Aortic smooth muscle cell (primary cell): ENCODE measurements around a stretch of chr7.

- RRBS, result no CpG with 5 or more reads among the region's 4 CpGs
Measured at GRCh38 chr7:138727732-138728104, 26.6 kb upstream of the SVOPL start.

DNA sequence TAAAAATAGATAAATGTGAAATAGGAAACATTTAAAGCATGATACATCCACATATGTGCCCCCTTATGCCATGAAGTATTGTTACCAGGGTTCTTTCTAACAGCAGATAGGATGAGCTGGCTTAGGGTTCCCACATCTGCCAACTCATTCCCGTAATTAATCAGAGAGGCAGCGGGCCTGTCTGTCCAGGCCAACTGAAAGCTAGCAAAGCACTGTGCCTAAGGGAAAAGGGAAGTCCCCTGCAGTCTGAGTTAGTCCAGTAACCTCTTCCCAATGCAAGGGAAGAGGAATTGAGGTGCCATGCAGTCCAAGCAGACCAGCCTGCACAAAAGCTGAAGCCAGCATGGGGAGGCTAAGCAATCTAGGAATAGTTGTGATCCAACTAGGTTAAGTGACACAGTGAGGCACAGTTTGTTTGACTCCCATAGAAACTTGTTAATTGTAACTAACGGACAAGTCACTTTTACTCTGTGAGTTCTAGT is 18.3 kb upstream of the ZC3HAV1L start:
- RRBS, result no CpG with 5 or more reads among the region's 3 CpGs

DNA sequence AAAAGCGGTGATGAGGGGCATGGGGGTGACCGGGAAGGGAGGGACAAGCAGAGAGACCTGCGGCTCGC is 1.2 kb downstream of the ZC3HAV1 start:
- RRBS, result 1% methylated on average over 3 of the region's 4 CpGs

DNA sequence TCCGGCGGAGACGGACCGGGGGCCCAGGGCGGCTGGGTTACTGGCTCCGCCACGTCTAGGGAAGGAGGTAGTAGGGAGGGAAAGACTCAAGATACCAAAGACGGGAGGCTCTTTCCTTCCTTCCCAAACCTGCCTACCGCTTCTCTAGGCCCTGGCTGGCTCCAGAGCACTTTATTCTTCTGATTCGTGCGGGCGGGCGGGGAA is 1.1 kb downstream of the ZC3HAV1 start:
- RRBS, result no CpG with 5 or more reads among the region's 13 CpGs

DNA sequence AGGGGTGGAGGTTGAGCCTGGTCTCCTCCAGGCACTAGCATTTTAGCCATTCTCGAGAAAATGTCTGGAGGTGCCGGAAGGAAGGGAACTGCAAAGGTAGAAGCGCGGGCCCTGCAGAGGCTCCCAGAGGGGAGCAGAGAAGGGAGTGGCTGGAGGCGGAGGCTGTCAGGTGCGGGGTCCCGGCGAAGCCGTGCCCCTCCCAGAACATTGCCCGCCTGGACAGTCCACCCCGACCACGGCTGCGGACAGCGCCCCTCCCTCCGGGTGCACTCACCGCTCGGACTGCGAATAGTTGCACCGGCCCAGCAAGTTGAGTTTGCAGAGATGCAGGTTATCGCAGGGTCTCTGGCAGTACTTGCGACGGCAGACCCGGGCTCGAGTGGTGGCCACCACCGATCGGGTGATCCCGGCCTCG is 763 bp downstream of the ZC3HAV1 start:
- RRBS, result 2% methylated on average over 18 of the region's 28 CpGs

DNA sequence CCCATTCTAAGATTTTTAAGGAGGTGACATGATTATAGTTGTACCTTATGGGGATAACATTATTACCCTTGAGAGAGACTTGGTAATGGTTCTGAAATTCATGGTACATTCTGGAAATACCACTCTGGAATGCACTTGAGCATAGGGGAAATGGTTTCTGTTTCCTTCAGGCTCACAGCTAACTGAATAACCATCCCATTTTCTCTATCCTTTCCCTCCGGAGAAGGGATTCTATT is 1.5 kb downstream of the FMC1 start:
- RRBS, result no CpG with 5 or more reads among the region's 1 CpG

- RRBS, result no CpG with 5 or more reads among the region's 4 CpGs
Measured at GRCh38 chr7:139361621-139362145, 2.0 kb downstream of the LUC7L2 start.

GRCh38 chr7:139365216-139366150 is 5.8 kb downstream of the LUC7L2 start:
- RRBS, result no CpG with 5 or more reads among the region's 4 CpGs

- RRBS, result no CpG with 5 or more reads among the region's 9 CpGs
Measured at GRCh38 chr7:139423399-139424358, 59.8 kb downstream of the KLRG2 start.

DNA sequence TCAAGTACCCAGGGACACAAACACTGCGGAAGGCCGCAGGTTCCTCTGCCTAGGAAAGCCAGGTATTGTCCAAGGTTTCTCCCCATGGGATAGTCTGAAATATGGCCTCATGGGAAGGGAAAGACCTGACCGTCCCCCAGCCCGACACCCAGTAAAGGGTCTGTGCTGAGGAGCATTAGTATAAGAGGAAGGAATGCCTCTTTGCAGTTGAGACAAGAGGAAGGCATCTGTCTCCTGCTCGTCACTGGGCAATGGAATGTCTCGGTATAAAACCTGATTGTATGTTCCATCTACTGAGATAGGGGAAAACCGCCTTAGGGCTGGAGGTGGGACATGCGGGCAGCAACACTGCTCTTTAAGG is 15.8 kb downstream of the KLRG2 start:
- RRBS, result no CpG with 5 or more reads among the region's 8 CpGs

DNA sequence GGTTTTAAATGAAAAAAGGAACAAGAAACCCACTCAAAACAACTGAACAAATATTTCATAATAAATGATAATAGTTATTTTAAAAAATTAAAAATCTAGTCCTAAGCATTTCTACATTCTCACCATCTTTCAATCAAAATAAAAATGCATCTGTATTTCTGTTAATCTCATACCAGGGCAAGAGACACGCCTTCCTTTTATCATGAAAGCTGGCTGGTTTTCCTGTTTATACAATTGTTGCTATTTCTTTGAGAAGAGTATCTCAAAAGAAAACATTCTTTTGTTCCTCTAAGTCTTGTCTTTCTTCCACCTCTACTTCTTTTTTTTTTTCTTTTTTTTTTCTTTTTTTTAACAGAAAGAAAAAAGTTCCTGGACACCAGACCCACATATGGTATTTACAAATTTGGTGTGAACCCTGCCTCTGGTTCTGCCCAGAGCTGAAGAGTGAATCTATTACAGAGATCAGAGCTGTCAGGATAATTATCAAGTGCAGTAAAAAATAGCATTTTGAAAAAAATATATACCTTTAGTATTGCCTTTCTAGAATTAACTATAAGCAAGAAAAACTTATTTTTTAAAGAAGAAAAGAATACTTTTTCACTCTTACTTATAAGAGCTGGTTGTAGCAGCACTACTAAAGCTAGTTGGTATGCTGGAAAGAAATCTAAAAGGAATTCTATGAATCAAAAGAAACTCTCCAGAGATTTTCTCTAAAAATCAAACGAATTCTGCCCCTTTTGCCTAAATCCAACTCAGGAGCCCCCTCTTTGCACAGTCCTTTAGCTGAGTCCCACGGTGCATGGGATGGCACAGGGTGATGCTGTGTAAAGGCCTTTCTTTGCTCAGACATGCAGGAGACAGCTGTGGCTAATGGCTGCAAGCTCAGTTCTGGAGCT is 42.1 kb downstream of the CLEC2L start:
- RRBS, result no CpG with 5 or more reads among the region's 3 CpGs

DNA sequence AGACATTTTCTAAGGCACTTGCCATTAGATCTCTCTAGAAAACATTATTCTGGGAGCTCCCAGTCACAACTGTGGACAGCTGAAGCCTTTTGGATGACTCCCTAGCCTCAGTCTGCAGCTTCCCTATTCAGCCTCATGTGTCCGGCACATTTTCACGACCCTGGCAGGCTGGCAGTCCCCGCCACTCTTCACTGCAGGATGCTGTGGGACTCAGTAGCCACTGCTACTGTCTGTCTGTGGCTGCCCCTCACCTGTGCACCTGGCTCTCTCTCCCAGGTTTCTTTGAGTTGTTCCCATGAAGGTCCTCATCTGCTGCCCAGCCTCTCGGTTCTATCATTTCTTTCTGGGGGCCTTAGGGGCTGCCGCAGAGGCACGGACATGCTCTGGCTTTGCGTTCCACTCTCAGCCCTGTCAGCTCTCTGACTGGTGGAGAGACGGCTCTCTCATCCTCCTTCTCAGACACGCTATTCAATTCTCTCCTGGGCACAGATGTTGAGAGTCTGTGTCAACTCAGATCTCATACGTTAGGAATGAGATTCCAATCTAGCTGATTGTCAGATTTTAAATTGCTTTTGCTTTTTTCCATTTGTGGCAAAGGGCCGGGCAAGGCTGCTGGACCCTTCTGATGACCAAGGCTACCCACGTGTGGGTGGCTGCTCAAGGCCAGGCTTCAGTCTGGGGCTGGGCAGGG is 71.3 kb downstream of the CLEC2L start:
- RRBS, result no CpG with 5 or more reads among the region's 12 CpGs

- RRBS, result no CpG with 5 or more reads among the region's 1 CpG
Measured at GRCh38 chr7:139734645-139734955, 43.2 kb downstream of the HIPK2 start.

GRCh38 chr7:139776417-139776733 is 1.4 kb downstream of the HIPK2 start:
- RRBS, result 0% methylated on average over 3 of the region's 9 CpGs

DNA sequence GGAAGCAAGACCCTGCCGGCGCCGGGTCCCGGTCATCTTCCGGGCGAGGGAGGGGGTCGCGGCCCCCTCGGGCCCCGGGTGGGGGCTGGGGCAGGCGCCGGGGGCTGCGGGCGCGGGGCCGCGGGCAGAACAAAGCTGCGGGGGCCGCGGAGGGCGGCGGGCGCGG is 502 bp downstream of the HIPK2 start:
- RRBS, result 2% methylated on average over 18 of the region's 24 CpGs

DNA sequence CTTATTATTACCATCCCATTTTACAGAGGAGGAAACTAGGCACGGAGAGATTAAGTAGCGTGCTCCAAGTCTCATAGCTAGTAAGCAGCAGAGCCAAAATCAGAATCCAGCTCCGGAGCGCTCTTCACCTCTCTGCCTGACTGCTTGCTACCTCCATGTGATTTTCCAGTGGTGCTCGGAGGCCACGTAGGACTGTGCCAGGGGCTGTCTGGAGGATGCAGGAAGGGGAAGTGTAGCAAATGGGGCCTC is 108.5 kb downstream of the TBXAS1 start:
- RRBS, result no CpG with 5 or more reads among the region's 6 CpGs

DNA sequence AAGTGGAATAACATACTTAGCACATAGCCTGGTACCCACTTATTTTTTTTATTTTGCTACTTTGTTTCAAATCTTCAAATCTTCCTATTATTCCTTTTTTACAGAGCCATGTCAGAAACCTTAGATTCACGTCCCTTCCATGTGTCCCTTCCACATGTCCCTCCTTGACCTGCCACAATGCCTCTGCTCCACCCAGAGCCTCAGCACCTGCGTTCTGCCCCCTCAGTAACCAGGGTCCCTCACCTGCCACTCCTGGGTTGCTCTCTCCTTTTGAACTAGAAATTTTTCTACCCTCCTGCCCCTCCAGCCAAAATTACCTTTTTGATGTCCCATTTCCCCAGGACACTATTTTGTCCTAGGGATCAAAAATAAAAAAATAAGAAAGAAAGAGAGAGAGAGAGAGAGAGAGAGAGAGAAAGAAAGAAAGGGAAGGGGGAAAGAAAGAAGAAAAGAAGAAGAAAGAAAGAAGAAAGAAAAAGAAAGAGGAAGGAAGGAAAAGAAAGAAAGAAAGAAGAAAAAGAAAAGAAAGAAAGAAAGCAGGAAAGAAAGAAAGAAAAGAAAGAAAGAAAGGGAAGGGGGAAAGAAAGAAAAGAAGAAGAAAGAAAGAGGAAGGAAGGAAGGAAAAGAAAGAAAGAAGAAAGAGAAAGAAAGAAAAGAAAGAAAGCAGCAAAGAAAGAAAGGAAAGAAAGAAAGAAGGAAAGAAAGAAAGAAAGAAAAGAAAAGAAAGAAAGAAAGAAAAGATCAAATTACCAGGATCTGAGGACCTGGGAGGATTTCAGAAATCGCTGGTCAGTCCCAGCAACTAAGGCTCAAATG is 78.3 kb downstream of the PARP12 start:
- RRBS, result no CpG with 5 or more reads among the region's 3 CpGs

DNA sequence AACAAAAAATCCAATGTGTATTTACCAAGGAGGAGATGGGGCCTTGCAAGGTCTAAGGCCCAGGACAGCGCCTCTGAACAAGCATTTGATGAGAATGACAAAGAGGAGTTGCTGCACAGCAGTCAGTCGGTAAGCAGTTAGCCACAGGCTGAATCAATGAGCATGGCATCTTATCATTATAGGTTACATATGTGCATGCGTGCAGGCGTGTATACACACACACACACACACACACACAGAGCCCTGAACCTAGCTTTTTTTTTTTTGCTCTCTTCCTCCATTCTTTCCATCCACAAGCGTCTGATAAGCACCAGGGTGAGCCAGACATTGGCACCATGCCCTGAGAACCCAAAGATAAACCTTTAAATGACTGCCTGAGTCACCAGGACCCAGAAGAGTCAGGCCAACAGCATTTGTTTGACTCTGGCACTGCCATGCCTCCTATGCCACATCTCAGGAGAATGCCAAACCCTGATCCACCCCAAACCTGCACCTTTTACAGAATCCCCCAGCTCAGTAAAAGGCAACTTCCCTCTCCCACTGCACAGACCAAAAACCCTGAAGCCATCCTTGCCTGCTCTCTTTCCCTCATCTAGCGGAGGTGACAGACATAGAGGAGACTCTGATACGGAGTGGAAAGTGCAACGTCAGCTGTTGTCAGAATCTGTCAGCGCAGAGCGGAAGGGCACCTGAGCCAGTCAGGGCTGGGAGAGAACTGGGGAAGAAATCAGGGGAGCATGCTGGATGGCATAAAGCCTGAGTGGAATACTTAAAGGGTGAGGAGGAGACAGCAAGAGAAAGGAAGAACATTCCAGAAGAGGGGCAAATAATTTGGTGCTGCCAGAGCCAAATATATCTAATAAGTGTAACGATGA is 3.4 kb downstream of the PARP12 start:
- RRBS, result no CpG with 5 or more reads among the region's 11 CpGs

- RRBS, result no CpG with 5 or more reads among the region's 6 CpGs
Measured at GRCh38 chr7:140101872-140102369, 39.2 kb upstream of the PARP12 start.